A172 (cell line): ENCODE data around the genes SAA1, LDHAL6A, PTPN5 and CSRP3.

DNA sequence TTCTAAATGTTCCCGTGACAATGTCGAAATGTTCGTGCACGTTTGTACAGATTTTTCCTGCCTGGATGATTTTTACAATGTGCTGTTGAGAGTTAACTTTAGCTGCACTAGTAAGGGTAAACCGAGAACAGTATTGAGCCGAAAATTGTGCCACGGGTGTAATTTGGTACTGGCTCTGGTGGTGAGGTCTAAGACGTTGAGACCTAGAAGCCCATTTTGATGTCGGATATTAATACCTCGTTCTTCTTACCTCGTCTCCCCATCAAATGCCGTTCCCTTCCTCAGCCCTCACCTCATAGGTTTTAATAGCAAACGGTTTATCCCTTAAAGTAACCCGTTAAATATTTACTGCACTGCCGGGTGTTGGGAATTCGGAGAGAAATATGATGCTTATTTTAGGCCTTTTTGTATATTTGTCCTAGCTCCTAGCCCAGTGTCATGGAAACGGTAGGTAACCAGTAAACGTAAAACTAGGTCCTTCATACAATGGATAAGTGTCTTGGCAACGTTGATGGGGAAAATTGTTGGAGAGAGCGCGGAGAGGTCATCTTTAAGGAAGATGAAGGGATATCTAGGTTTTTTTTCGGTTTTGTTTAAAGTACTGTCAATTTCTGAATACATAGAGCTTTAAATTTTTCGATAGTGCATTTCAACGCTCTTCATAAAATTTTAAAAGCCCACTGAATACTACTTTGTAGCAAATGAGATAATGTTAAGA is 921 bp downstream of the C11orf58 start:
- RAMPAGE, long total RNA, result no peak

GRCh38 chr11:16925110-16926239 is 88.7 kb downstream of the PLEKHA7 start:
- RAMPAGE, long total RNA, result no peak

- RAMPAGE, long total RNA, result no peak
These were observed 32.6 kb downstream of the PLEKHA7 start for GRCh38 chr11:16981474-16982176.

DNA sequence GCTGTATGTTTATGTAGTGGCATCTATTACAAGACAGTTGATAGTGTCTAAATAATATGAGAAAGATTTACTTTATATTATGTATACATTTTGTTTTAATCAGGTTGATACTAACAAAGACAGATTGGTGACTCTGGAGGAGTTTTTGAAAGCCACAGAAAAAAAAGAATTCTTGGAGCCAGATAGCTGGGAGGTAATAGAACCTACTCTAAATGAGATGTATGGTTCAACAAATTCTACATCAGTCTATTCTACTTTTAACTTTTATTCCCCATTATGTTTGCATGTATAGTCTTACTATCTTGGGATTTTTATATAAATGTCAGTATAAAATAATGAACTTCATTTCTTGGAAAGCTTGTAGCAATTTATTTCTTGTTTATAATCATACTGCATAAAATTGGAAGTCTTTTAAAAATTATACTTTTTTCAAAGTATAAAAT is 36.3 kb upstream of the NCR3LG1 start:
- RAMPAGE, long total RNA, result no peak

- RAMPAGE, long total RNA, result no peak
These were observed 24.3 kb upstream of the KCNJ11 start for GRCh38 chr11:17412705-17413116.

DNA sequence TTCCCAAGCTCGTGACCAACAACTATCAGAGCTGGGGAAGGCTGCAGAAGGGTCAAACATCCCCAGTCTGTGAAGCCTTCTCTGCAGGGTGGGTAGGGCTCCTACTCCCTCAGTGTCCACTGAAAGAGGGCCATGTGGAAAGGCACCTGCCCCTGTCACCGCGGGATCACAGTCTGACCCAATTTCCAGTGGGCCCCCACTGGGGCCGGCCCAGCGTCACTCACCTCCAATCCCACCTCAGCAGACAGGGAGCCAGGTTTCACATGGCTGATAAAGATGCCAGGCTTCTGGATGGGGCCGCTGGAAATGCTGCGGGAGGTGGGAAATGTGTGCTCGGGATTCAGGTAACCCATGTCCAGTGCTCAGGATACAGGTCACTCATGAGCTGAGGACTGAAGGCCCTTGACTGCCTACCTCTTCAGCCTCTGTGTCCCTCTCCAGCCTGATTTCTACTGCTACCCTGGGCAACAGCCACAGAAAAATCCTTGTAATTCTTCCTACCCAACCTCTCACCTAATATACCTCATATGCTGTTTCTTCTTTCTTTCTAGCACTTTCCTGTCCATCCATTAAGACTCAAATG is 19.9 kb downstream of the USH1C start:
- RAMPAGE, long total RNA, result no peak

GRCh38 chr11:18246342-18246745 is 2.1 kb downstream of the SAA2 start:
- RAMPAGE, long total RNA, result no peak

DNA sequence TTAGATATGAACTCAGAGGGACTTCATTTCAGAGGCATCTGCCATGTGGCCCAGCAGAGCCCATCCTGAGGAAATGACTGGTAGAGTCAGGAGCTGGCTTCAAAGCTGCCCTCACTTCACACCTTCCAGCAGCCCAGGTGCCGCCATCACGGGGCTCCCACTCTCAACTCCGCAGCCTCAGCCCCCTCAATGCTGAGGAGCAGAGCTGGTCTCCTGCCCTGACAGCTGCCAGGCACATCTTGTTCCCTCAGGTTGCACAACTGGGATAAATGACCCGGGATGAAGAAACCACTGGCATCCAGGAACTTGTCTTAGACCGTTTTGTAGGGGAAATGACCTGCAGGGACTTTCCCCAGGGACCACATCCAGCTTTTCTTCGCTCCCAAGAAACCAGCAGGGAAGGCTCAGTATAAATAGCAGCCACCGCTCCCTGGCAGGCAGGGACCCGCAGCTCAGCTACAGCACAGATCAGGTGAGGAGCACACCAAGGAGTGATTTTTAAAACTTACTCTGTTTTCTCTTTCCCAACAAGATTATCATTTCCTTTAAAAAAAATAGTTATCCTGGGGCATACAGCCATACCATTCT is at the start of gene SAA1:
SAA1 (plus strand) TSS at position 440 of the 588 bp plus-strand sequence.
- RAMPAGE, long total RNA, result start-site peak on the plus strand centred at position 439 of the sequence, 5 bp wide, 147 and 477 reads in 2 replicates

DNA sequence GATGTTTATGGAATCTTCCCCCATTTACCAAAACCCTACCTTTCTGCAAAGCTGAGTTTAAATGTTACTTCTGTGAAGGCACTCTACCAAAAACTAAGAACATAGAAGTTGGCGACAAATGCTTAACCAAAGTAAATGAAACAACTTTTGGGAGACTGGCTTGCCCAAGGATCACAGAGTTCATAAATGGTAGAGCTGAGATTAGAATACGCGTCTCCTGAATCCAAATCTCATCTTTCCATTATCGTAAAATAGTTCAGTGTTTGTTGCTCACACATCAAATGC is 657 bp downstream of the HPS5 start:
- RAMPAGE, long total RNA, result no peak

DNA sequence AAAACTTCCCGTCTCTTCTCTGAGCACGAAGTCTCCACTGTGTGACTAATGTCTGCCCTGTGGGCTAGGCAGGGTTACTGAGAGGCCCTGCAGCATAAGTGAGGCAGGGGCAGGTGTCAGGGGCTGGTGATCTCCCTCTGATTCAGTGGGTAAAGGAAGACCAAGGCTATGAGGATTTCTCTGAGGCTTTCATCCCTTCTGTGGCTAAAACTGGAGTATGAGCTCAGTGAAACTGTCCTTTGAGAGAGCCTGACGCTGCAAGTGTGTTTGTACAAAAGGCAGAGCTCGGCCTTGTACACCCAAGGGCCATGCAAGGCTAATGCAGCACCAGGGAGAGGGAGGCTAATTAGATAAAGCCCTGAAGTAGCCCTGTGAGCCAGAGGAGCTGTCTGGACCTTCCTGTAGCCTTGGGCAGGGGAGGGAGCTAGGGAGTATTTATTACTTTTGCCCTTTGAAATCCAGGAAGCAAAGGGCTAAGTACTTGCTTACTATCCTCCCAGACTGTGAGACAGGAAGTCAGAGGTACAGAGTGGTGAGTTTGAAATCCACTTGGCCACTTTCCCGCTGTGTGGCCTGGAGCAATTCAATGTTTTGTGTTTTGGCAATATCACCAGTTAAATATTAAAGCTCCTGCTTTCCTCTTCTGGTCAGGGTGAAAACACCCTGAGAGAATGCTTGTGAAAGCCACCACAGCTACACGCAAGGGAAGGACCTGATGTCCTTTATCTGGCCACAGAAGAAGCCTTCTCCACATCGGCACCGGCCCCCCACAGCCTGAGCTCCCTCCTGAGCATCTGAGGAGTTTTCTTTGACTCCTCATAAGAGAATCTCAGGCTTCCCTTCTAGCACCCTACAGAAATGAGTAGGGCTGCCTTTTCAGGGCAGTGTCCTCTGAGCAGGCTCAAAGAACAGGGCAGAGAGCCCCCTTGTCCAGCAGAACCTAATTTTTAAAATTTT is 10.1 kb upstream of the LDHA start:
- RAMPAGE, long total RNA, result no peak

DNA sequence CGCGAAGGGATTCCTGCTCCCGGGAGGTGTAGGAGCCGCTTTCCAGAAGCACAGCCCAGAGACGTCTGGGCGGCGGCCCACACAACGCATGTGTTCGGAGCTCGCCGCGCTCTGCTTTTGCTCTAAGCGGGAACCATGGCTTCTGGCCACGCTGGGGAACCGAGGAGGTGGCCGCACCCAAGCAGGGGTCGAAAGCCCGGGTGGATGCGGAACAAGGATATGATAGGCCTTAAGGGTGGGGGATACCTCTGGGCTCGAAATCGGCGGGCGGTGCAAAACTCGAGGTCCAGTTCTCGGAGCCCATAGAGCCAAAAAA is 315 bp downstream of the LDHA start:
- RAMPAGE, long total RNA, result no peak

DNA sequence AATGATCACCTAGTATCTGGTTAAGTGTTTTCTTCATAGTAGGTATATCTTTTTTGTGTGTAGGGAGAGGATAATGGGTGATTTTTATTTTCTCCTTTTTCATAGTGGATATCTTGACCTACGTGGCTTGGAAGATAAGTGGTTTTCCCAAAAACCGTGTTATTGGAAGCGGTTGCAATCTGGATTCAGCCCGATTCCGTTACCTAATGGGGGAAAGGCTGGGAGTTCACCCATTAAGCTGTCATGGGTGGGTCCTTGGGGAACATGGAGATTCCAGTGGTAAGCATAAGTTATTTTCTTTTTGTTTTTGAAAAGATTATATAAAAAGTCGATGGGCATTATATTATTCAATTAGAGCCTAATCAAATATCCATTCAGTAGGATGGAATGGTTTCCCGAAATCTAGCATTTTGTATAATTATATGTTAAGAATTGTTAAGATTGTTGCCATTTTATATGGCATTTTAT is 8.4 kb downstream of the LDHA start:
- RAMPAGE, long total RNA, result no peak

DNA sequence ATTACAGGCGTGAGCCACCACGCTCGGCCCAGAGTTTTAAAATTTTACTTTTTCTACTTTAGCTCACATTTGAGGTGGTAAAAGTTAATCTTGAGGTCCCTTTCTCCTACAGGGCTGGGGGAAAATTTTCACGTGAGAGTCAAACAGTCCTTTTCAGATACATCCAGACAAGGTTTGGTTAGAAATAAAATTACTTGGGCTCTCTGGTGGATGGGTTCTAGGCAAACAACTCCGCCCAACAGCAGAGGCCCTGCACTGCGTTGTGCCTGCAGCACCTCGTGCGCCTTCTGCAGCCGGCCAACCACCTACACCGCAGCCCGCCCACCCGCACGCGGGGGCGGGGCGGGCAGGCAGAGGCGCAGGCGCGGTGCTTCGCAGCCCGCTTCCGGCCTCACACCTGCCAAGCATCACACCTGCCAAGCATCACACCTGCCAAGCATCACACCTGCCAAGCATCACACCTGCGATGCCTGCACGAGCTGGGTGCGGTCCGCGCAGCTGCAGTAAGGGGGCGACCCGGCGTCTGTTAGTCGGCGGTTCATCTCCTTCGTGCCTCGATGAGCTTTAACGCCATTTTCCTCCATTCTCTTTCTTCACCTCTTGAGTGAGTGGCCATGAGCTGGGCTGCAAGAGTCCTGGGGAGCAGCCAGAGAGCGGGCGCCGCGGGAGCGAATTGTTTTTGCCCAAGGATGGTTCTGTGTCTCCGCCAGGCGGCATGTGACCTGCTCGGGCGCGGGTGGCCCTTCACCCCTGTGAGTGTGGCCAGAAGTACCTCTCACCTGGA is at the start of gene LDHAL6A:
LDHAL6A (plus strand) TSS at position 382 of the 784 bp plus-strand sequence.
- RAMPAGE, long total RNA, result no peak

- RAMPAGE, long total RNA, result no peak
These were observed 17.2 kb downstream of the MISFA start for GRCh38 chr11:18616787-18617154.

DNA sequence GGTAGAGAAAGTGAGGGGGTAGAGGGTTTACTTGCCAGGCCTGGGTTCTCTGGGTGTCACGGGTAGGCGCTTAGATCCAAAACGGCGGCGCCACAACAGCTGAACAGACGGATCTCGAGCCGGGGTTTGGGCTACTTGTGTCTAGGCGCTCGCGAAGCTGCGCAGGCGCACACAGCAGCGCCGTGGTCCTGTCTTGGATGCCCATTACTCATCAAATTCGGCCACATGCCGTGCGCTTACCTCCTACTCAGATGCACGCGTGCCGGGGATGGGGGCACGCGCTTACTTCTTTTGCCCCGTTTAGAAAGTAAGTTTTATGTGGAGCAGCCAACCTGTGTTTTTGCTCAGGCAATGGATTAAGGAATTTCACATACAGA is 501 bp upstream of the SPTY2D1 start:
- RAMPAGE, long total RNA, result no peak

GRCh38 chr11:18791145-18792341 is at the start of gene PTPN5:
Gene PTPN5, minus strand, starts transcription at chr11:18791798.
- RAMPAGE, long total RNA, result no peak

- RAMPAGE, long total RNA, result no peak
These were observed at the start of gene CSRP3 for GRCh38 chr11:19201724-19202708. Gene CSRP3, minus strand, starts transcription at chr11:19201983.

DNA sequence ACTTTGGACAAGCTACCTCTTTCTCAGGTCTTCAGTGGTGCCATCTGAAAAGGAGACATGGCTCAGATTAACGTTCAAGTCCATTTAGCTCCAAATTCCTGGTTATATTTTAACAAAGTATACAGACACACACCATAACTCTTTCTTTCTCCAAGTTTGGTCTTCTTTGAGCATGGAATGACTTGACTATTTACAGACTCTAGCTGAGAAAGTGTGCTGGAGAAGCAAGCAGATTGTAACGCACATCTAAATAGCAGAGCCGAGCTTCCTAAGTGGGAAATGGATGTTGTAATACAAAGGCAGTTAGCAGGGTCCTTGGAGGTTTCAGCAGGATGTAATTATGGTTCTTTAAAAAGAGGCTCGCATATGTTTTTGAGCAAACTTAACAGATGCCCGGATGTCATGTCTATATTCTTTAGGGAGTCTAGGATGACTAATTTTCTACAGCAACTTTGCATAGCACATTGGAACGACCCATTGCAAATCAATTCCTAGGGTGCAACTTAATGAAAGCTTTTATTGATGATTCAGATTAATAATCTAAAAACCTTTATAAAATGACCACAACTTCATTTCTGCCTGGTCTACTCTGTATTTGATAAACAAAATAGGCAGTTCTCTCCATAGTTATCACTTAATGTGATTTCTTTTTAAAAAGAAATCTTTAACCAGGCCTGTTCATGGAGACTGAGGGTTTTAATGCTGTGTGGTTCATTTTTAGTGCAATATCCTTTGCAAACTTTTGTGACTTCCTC is 128.3 kb upstream of the E2F8 start:
- RAMPAGE, long total RNA, result no peak

DNA sequence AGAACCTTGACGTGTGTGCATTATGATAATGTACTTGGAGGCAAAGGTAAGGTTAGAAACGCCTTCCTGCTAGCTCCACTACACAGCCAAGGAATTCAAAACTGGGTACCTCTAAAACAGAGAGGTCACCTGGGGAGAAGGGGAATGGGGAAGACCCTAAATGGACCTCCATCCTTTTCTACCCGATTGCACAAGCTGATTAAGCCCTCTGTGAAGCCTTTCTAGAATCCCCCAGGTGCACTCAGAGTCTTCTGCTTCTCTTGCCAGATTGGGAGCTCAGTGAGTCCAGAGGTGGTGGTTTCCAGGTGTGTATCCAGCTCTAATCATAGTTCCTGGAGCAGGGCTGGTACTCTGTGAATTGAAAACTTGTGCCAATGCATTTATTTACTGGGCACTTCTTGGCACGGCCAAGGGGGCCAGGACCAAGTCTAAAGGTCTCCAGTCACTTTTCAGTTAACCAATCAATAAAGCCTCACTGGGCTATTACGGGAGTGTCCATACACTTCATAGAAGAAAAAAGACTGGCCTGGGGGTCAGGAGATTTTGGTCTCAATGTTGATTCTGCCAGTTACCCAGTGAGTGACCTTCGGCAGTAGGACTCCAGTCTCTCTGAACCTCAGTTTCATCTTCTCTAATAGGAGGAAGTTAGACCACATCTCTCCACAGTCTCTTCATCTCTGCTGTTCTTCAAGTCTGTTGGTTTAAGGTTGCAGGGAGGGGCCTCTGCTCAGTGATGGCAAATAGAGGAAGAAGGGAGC is 188.3 kb upstream of the E2F8 start:
- RAMPAGE, long total RNA, result no peak

DNA sequence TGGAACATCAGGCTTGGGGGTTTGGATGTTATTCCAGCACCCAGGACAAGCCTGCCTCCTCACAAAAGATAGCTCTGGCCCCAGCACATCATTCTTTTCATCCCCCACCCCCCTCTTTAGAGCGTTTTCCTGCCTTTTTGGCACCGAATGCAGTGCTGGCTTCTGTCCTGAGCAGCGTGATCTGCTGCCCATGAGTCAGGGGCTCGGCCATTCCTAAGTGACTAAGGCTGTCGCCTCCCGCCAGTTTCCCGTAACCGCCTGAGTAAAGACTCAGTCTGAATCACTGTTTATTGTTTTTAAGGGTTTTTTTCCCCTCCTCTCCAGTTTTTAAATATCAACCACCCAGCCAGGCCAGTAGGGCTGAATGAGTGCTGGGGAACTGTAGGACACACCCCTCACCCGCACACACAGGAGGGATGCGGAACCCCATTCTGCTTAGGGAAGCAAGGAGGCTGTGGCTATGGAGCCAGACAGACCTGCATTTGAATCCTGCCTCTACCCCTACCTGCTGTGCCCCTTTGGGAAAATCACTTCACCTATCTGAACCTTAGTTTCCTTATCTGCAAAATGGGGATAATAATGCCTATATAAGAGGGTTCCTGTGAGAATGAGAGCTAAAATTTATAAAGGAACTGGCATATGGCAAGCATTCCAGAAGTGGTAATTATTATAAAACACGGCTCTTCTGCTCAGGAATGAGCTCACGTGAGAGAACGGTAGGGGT is 32.4 kb upstream of the NAV2 start:
- RAMPAGE, long total RNA, result no peak